Progenitor cell of endocrine pancreas (in vitro differentiated cells): ENCODE measurements around the gene DSC2.

DNA sequence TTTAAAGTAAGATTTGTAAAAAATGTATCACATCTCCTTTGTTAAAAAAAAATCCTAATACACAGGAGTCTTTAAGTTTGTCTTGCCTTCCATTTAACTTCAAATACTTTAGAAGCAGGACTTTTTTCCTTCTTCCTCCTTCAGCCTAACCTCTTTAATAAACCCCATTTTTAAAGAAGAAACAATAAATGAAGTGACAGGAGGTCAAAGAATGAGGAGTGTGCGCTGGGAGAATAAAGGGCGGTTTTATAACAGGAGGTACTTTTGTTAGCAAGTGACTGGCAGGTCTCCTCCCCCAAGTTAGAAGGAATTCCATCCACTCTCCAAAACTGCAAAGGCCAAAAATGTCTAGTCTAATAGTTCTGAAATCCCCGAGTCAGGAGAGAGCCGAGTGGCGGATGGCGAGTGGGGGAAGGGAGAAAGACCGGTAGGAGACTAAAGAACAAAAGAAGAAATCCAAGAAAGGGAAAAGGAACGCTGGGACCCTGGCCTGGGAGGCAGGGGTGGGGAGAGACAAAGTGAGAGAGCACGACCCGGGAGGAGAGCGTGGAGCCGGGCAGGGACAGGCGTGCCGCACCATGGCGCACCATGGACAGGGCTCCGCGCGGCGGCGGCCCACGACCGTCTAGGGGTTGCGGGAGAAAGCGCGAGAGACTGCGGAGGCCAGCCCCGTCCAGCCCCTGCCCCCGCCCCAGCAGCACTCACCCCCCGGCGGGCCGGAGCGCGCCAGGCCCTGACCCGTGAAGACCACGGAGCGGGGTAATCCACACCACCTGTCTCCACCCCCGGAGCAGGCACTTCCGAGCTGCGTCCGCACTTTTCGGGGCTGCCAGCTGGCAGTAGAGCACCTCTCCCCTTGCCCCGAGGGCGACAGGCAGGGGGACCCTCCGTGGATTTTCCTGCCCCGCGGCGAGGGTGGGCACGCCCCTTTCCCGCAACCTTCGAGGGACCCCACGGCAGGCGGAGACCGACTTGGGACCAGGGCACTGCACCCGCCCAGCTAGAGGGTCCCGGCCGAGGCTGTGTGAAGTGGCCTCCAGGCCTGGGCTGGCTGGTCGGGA is 1.7 kb downstream of the CDH2 start:
- PRO-cap, result bidirectional peak, plus-strand start at position 356 of the sequence, minus-strand start at position 627 of the sequence; bidirectional peak, plus-strand start at position 1,003 of the sequence, minus-strand start at position 874 of the sequence

DNA sequence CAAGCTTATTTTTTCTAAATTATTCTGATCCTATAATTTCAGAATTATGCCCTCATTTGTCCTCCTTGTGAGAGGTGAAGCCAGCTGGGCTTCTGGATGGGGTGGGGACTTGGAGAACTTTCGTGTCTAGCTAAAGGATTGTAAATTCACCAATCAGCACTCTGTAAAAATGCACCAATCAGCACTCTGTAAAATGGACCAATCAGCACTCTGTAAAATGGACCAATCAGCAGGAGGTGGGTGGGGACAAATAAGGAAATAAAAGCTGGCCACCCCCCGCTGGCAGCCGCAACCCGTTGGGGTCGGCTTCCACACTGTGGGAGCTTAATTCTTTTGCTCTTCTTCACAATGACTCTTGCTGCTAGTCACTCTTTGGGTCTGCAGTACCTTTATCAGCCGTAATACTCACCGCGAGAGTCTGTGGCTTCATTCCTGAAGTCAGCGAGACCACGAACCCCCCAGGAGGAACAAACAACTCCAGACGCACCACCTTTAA is 623.2 kb downstream of the DSC3 start:
- PRO-cap, result no peak

- PRO-cap, result no peak
Observed at GRCh38 chr18:31030800-31031331, 11.7 kb downstream of the DSC3 start.

DNA sequence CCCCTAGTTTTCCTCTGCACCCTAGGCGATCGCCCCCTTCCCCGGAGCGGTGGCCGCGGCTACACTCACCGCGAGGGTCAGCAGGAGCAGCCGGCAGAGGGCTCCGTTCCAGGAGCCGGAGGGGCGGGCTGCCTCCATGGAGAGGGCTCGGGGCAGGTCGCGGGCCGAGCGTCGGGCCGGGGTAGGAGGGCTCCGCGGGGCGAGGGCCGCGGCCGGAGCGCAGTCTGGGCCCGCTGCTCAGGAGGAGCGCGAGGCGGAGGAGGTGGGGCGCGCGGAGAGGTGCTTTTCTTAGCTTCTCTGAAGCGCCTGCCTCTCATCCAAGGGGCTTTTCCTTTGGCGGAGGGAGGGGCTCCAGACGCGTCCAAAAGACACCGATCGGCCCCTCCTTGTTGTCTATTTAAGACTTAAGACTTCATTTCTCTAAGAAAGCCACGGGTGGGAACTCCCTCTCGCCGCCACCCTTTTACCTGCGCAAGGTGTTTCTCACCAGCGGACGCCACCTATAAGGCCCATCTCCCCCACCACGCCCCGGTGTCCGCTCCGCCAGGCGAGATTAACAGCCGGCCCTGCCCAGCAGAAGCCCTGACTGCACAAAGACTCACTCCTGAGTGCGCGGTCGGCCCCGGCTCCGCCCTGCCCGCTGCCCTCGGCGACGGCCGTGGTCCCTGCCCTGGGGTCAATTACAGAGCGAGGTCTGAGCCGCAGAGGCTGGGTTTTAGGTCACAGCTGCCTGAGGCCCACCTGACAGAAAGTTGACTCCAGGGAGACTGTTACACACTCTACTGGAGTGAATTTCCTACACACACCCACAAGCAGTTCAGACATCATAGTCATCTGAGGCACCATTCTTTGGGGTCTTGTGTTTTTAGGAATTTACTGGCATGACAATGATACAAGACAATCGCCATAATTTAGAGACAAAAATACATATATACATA is at the start of gene DSC2:
Gene DSC2 (minus strand): TSS at position 588 of the 938 bp plus-strand sequence.
- PRO-cap, result bidirectional peak, plus-strand start at position 96 of the sequence, minus-strand start outside the sequence; bidirectional peak, plus-strand start at position 222 of the sequence, minus-strand start at position 262 of the sequence; bidirectional peak, plus-strand start at position 679 of the sequence, minus-strand start at position 478 of the sequence

DNA sequence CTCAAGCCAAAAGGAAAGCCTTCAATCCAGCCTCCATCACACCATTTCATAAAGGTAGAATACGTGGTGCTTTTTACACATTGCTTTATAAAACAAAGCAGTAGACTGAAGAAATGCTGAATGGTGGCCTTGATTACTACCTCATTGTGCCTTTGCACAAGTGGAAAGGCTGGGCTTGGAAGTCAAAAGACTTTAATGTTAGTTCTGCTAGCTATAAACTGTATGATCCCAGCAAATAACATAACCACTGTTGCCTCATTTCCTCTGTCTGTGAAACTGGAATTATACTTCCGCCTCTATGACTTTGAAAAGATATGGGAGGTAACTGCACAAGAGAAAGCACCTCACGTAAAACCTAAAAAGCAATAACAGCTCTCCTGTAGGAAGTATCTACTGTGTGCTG is 43.4 kb upstream of the DSC1 start:
- PRO-cap, result no peak

DNA sequence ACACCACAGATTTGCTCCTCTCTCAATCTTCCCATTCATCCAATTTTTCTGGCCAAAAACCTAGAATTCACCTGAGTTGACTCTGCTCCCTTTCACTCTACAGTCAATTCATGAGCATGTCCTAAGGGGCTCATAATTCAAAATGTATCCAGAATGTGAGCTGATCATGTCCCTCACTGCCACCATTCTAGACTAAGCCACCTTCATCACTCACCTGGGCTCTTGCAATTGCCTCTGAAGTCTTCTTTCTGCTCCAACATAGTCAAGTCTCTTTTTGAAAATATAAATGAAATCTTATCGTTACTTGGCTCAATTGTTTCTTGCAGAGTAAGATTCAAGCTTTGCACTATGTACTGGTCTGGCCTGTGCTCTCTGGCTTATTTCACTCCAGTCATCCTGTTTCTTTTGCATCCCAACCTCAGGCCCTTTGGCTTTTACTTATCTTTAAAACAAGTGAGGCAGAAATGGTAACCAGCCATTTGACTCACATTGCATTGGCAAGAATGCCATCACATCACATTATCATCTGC is 64.6 kb upstream of the DSC1 start:
- PRO-cap, result no peak

DNA sequence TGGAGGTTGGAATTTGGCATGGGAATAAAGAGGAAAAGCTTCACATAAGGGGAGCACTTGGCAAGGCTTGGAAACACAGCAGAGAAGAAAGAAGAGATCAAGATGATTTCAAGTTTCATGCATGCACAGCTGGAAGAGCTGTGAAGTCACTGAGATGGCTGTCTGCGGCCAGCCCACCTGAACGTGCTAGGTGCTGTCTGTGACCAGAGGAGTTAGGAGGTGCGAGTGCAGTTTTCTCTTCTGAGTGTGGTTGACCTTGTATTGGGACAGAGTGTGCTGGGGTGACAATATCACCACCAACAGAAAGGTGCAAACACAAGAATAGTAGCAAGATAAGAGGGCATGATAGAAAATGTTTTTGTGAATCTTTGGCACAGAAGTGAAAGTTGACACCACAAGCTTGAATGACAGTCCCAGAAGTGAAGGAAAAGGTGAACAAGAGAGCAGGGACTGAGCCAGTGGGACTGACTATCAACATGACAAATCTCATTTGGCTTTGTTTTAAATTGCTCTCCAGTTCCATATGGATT is 71.2 kb upstream of the DSC1 start:
- PRO-cap, result no peak

GRCh38 chr18:31354655-31355360 is 21.8 kb upstream of the DSG4 start:
- PRO-cap, result no peak

DNA sequence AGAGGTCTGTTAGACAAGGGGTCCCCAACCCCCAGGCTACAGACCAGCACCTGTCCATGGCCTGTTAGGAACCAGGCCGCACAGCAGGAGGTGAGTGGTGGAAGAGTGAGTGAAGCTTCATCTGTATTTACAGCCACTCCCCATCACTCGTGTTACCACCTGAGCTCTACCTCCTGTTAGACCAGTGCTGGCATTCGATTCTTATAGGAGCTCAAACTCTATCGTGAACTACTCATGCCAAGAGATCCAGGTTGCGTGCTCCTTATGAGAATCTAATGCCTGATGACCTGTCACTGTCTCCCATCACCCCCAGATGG is 41.7 kb downstream of the DSG2 start:
- PRO-cap, result no peak

DNA sequence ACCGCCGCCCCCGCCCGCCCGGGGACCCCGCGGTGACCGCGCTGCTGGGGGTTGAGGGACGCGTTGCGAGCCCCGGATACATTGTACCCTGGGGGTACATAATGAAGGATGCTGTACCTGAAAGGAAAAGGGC is 1.1 kb upstream of the B4GALT6 start:
- PRO-cap, result bidirectional peak, plus-strand start at position 30 of the sequence, minus-strand start outside the sequence

DNA sequence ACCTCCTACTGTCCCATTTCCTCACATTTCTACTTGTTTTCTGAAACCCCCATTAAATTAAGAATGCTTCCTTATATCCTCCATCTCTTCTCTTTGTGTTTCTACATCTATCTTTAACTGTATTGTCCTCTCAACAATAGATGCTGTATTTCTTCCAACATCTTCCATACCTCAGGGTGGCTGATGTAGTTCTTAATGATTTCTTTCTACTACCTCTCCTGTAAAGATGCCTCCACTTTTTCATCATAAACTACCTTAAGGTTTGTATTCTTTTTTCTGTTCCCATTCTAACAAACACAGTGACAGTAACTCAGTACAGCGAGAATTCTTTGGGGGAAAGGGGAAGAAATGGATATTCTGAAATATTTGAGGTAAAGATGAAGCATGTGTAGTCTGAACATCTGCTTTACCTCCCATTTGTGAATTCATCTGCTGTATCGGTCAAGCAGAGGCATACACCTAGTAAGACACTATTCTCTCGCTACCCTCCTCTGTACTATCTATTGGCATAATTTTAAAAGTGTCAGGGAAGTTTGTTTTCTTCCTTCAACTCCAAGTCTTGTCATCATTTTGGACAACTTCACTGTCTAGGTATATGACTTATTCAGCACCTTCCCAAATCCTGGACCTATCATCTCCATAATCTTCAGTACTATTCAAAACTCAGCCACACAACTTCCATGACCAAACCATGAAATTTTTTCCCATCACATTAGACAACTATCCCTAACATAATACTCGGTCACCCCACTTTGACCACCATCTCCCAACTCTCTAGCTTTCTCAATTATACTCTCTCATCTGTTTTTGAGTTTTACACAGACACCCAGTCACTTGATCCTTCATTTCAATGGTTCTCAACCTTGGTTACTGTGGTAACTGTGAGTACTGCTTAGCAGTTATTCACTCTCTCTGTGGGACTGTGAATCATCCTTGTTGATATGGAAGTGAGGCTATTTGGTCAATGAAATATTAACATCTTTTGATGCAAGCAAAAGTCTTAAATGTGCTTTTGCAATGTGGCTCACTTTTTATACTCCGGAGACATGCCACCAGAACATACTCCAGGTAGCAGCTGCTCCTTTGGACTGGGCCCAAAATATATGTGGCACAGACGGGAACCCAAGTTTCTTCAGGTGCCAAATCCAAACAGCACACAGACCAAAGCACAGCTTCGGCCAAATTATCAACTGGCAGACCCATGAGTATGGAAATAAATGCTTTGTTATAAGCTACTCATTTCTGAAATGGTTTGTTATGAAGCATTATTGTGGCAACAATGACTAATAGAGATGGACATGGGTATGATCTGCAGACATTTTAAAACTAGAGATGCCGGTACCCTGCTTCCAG is 74.6 kb upstream of the SLC25A52 start:
- PRO-cap, result no peak

GRCh38 chr18:31943326-31944093 is 582 bp upstream of the TRAPPC8 start:
- PRO-cap, result bidirectional peak, plus-strand start at chr18:31943397, minus-strand start at chr18:31943128; unidirectional peak, minus-strand start at chr18:31943834

DNA sequence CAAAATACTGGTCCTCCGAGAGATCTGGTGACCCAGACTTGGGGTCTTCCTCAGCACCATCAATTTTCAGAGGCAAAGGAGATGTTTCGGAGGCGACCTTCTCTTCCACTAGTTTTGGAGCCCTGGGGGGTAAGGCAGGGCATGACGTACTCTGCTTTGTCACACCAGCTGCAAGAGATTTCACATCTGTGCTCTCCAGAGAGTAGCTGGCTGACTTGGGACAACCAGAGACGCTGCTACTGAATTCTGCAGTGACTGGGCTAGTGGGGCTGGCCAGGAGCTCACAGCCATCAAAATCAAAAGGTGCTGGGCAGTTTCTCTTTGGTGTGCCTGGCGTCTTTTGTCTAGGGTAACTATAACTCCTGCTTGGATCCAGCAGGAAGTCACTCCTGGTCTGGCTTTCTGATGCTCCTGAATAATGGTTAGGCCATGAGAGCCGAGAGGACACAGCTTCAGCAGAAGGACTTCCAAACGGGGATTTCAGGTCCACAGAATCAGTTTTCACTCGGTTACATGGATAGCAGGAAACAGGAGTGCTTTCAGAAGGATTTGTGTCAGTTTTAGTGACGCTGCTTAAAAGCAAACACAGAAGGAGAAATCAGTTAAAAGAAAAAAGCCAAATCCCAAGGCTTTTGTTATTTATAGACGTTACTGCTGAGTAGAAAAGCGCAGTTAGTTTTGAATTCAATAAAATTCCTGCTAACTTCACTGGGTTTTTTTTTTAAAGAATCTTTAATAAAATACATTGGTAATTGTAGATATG is 78.5 kb downstream of the MEP1B start:
- PRO-cap, result no peak

DNA sequence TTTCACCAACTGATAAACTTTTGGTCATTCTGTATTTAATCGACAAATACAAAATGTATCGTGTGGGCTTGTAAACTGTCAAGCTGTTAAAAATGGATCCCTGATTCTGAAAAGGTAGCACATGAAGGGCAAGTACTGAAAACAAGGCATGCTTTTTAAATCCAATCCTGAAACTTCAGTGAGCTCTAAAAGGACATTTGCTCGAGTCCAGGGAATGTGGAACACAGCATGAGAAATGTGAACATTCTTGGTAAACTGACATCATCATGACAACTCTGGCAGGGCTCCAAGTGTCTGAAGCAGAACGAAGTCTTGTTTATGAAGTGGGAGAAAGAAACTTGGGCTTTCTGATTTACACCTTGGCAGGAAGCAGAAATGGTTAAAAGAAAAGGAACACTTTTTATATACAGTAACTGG is 121.0 kb downstream of the GAREM1 start:
- PRO-cap, result no peak

DNA sequence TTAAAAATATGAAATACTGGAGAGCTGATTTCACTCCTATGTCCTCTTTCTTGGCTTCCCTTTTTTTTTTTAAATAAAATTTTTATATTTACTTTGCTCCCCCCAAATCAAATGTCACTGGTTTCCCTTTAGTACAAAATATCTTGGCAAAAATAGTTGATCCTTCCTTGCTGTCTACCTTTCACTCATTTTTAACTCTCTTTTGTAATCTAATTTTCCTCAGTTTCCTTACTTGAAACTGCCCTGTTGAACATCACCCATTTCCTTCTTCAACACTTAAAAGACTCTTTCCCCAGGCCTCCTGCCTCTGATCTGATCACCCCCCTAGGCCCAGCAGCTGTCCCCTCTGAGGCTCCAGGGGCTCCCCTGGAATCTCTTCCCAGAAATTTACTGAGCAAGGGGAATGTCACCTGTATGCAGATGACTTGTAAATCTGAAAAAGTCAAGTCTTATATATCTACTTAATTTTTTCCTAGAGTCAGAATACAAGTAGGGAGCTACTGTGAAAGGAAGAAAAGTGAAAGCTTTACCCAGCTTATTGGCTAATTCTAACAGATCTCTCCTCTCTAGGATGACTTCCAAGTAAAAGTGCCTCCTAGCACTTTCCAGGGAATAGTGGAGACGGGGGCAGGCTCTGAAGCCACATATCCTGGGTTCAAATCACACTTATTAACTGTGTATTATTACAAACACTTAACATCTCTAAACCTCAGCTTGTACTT is 85.4 kb downstream of the GAREM1 start:
- PRO-cap, result no peak

DNA sequence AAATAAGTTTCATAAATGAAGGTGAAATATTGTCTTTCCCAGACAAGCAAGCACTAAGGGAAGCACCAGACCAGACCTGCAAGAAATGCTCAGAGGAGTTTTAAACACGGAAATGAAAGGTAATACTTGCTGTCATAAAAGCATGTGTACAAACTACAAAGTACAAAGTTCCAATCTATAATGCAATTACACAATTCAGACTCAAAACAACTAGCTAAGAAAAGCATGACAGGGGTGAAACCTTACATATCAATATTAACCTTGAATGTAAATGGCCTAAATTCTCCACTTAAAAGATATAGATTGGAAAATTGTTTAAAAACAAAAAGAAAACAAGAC is 45.0 kb upstream of the ASXL3 start:
- PRO-cap, result no peak

- PRO-cap, result bidirectional peak, plus-strand start at chr18:34159360, minus-strand start at chr18:34159209
Observed at GRCh38 chr18:34158741-34159796, 65.6 kb downstream of the NOL4 start.

DNA sequence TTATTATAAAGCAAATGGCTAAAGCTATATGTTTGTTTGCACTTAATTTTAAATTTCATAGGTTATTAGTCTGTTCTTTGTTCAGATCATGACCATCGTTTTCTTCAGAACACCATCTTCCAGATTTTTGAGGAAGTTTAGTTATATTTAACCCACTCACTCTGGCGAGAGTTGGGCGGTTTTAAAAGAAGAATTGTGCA is 214.8 kb upstream of the DTNA start:
- PRO-cap, result no peak

DNA sequence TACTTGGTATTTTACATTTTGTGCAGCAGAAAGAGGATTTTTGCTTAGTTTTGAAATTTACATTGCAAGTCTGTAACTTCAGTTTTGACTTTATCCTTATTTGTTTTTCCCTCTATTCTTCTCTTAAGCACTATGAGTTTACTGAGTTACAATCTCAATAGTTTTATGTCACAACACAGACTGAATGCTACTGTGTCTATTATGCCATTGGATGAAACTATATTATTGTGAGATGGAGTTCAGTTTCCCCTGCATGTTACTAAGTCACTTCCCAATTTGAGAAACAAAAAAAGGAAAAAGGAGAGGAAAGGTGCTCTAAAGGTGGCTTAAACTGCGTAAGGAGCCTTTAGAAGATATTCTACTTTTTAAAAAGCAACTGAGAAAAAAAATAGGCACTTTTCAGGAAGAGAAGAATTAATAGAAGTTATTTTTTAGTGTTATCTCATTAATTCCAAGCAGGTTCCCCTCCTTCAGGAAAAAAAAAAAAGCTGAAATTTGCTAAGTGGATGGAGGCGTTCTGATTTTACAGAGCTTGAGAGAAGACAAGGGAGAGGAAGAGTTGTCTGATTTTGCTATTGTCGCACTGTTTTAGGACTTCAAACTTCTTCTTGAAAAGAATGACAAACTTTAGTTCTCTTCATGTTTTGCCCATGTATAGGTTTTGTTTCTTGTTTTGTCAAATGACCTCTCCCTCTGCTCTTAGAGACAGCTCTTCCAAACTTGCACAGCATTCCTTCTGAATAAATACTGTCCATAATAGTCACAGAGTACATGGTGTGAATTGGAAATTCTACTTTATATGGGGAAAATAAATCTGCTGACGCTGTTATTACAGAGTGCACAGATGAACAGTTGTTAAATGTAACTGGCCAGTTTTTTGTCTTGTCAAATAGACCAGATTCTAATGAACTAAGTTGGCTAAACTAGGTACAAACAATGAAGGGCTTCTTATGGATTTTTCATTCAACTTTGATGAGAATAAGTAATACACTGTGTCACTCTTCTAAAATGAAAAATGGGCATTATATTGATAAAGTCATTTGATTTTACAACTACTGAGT is 116.1 kb upstream of the DTNA start:
- PRO-cap, result no peak

DNA sequence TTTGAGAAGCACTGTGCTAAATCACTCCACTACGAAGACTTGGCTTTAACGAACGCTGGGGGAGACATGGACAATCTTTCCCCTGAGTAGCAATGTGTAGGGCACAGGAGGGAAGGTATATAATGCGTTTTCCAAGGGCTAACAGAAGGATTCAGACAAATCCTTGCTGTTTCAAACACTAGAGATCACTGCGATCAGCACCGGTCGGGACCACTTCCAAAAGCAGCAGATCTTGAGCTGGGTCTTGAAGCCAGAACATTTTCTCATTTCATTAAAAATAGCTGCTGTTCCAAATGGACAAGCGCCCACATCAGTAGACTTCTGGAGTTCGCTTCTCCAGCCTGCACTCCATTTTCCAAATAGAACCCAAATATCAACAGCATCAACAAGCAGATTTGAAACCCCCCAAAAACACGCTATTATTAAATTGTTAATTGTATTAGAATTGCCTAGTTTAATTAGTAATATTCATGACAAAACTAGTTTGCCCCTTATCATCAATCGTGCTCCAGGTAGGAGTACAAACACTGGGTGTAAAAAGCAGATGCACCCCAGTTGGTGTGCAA is 65.0 kb upstream of the MAPRE2 start:
- PRO-cap, result no peak